Calu3 (cell line): ENCODE data around the gene NDEL1.

DNA sequence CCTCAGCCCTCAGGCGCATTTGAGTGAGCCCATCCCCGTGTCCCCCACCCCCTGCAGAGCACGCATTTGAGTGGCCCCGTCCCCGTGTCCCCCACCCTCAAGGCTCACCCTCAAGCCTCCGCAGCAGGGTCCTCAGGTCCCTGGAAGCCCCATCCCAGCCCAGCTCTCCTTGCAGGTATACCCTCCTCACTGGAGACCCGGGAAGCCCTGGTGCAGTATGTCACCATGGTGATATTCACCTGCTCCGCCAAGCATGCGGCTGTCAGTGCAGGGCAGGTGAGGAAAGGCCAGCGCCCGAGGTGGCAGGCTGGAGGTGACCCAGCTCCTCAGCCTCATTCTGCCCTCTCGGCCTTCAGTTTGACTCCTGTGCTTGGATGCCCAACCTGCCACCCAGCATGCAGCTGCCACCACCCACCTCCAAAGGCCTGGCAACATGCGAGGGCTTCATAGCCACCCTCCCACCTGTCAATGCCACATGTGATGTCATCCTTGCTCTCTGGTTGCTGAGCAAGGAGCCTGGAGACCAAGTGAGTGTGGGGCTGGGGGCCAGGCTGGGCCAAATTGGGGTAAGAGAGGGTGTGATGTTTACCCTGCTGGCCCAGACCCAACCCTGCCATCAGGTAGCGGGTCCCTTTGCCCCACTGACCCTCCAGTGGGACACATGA lies 8.7 kb downstream of the ALOX15B start:
- PRO-cap = no peak

DNA sequence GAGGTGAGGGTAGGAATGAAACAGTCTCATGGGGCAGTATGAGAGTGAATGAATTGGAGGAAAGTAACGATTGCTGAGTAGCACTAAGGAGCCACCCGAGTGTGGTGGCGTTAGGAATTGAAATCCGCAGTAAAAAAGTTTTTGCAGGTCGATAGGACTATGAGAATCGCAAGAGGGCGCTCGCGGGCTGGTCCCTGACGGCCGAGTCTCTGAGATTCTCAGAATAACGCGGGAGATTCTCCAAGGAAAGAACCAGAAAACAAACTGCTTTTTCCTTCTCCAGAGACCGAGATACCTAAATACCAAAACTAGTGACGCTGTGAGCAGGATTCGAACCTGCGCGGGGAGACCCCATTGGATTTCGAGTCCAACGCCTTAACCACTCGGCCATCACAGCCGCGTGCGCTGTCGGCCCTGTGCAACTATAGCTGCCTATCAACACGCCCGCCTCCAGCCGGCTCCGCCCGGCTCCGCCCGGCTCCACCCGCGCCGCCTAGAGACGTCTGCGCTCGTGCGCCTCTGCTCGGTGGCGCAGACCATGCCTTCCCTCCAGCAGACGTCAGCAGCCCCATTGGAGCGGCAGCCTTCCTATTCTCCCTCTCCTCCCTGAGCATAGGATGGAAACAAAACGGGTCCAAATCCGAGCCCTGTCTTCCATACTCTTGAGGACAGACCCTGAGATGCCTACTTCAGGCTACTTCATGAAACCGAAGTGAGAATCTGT lies 13.5 kb downstream of the PER1 start:
- PRO-cap = bidirectional peak, plus-strand start at position 552 of the sequence, minus-strand start at position 400 of the sequence

GRCh38 chr17:8158463-8159346 lies 4.0 kb downstream of the VAMP2 start:
- PRO-cap = no peak

GRCh38 chr17:8412851-8413371 lies 15.3 kb upstream of the RNF222 start:
- PRO-cap = no peak

- PRO-cap = no peak
These were observed 15.6 kb upstream of the NDEL1 start for GRCh38 chr17:8420234-8420434.

DNA sequence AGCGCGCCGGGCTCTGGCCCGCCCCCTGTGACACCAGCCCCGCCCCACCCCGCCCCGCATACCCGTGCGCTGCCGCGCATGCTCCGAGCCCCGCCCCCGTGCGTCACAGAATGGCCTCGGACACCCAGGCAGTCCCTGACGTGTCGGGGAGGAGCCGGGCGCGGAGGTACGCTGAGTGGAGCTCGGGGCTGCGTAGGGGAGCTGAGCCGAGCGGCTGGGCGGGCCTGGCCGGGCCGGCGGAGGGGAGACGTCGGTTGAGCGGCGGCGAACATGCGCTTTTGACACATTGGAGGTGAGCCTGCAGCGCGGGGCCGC lies at the start of gene NDEL1:
Gene NDEL1 (plus strand): TSS at position 131 of the 315 bp plus-strand sequence.
- PRO-cap = bidirectional peak, plus-strand start at position 131 of the sequence, minus-strand start outside the sequence

DNA sequence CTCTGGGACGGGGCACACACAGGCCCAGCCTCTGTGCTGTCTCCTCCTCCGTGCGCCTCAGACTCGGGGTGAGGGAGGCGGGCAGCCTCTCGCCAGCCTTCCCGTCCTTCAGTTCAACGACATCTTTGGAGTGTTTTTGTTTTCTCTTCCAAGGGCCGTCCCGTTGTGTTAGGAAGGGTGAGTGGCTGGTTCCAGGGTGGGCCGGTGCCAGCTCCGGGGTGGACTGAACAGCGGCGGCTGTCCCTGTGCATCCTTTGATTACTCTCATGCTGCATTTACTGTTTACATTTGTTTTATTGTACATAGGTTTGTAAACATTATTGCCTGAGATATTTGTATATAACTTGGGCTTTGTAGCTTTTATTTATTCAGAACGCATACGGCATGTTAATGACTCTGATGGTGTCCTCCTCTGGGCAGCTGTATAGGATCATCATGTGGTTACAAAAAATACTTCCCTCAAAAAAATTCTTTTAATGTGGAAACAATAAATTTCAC lies 32.0 kb downstream of the NDEL1 start:
- PRO-cap = no peak

- PRO-cap = no peak
These were observed 44.0 kb downstream of the NDEL1 start for GRCh38 chr17:8479678-8480148.

DNA sequence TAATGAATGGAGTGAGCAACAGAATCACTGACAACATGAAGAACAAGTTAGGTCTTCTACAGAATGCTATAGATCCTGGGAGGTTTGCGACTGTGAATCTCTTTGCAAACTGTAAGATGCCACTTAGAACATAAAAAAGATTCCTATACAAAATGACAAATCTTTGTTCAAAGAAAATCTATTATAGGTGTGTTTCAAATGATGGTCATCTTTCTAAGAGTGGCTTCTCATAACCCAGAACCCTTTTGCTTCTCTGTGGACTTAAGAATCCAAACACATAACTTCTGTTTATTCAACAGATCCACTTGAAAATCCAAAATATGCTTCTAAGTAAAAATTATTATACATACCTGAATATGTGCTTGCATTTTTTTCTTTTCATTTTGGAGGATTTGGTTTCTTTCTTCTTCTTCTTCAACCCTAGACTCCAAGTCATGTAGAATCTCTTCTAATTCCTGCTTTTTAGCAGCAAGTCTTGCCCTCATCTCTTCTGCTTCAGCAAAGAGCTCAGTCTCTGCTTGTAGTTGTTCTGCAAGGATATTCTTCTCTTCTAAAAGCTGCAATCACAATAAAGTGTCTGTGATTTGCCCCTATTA lies 76.5 kb downstream of the NDEL1 start:
- PRO-cap = no peak

DNA sequence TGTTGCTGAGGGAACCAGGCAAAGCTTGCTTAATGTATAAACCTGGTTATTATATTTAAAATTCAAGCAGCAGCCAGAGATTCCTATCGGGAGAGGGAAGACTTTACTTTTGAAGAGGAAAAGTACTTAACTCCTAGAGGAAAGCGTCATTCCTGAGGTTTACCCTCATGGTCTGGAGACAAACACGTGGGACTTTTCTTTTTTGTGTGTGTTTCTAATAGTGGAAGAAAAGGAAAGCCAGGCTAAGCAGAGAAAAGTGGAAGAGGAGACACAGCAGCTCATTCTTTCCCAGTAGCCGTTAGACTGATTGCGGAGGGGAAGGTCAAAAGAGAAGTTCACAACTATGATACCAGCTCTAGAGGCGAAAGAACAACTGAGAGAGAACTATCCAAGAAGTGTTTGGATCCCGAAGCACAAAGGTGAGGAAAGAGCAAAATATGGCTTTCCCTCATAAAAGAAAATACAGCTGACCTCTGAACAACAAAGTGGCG lies 40.0 kb upstream of the MYH10 start:
- PRO-cap = no peak

GRCh38 chr17:8751692-8752315 lies 6.5 kb downstream of the SPDYE4 start:
- PRO-cap = no peak

- PRO-cap = no peak
These were observed 8.0 kb upstream of the MFSD6L start for GRCh38 chr17:8807071-8807724.

- PRO-cap = no peak
These were observed 42.0 kb upstream of the PIK3R6 start for GRCh38 chr17:8909519-8909730.

DNA sequence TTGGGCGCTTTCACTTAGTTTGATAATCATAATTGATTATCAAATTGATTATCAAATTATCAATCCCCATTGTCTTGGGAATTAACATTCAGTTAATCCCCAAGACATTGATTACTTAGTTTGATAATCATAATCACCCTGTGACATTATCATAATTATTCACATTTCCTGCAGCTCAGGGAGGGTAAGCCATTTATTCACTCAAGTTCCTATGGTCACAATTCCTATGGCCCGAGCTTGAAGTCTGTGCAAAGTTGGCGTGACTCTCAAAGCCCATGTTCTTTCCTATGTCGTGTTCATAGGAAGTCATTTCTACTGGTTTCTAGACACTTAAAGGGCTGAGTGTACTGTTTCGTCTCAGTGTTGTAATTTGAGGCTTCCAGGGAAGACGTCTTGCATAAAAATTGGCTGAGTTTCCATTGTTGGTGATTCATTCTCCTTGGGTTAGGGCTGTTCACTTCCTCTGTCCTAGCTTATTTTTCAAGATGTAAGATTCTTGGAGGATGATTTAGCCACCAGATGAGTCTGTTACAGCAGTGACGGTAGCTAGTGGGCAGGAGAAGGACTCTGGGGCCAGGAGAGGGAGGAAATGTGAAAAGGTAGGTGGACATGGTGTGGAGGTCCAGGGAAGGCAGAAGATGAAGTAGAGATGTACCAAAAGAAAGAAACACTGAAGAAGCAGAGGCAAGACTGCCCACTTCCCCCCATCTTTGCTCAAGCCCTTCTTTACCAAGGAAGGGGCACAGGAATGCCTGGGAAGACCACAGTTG lies 43.1 kb downstream of the PIK3R5 start:
- PRO-cap = no peak

DNA sequence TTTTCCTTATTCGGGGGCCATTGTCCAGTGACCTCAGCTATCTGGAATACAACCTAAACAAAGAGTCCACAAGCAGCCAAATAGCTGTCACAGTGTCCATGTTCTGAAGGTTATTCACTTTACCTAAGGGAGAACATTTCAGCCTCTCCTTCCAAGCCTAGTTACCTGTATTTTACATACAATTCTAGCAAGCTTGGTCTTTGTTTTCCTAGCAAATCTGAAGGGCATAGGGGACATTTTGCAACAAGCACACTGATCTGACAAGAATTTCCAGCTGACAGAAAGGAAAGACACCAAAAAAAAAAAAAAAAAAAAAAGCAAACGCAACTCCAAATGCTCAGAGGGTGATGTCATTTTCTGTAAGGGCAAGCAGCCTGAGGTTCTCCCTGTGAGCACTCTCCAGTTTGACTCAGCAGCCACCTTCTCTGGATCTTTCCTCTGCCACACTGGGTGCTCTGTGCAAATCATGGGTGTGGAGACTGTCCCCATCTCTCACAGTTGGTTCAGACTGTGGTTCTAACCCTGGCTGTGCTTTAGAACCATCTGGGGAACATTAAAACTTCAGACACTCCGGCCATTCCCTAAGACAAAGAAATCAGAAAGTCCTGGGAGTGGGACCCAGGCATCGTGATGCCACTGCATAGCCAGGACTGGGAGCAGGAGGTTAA lies 196.4 kb downstream of the NTN1 start:
- PRO-cap = no peak

- PRO-cap = bidirectional peak, plus-strand start at chr17:9646117, minus-strand start at chr17:9646032
These were observed 536 bp downstream of the USP43 start for GRCh38 chr17:9645833-9646272.

DNA sequence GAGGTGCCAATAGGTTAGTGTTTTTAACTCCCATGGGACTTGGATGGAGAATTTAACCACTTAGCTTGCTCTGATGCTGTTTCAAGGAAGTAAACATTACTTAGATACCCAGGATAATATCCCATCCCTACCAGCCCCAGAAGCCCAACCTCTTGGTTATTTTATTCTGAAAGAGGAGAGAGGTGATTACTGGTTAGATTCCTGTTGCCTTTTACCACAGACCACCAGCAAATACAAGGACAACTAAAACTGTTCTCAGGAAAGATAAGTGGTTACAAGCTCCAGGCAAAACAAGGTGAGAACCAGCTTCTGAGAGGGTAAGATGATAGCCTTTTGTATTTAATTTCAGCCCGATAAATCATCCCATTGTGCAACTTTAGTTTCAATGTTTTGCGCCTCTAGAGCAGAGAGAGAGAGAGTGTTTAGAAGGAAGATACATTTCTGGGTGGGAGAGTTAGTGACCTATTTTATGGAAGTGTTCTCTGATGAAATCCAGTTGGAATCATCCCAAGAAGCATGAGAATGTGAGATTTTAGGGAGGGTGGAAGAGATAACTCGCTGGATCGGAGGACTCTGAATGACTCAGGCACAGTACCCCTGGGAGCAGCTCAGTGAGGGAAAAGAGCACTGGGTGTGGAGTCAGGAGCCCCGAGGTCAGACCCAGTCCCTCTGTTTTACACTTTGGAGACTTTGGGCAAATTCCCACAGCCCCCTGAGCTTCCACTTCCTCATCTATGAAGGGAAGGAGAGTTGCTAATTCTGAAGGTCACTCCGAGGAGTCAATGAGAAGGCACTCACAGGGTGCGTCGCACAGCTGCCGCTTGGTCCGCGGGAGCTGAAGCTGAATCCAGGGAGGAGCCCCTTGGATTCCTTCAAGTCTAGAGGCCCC lies 12.1 kb downstream of the GLP2R start:
- PRO-cap = no peak

- PRO-cap = no peak
These were observed 21.4 kb upstream of the RCVRN start for GRCh38 chr17:9926392-9926933.

GRCh38 chr17:10018439-10019056 lies 113.5 kb upstream of the RCVRN start:
- PRO-cap = no peak

GRCh38 chr17:10074444-10074940 lies 123.9 kb downstream of the GAS7 start:
- PRO-cap = no peak